ENCODE results near the genes CXorf51A and ENSG00000287585.

GRCh38 chrX:140070353-140070779 is 21.1 kb upstream of the ENSG00000230707 start:
- PRO-cap, 8 experiments: peak in 3 of 8 experiments; most common plus-strand start chrX:140070495 (in 3)

DNA sequence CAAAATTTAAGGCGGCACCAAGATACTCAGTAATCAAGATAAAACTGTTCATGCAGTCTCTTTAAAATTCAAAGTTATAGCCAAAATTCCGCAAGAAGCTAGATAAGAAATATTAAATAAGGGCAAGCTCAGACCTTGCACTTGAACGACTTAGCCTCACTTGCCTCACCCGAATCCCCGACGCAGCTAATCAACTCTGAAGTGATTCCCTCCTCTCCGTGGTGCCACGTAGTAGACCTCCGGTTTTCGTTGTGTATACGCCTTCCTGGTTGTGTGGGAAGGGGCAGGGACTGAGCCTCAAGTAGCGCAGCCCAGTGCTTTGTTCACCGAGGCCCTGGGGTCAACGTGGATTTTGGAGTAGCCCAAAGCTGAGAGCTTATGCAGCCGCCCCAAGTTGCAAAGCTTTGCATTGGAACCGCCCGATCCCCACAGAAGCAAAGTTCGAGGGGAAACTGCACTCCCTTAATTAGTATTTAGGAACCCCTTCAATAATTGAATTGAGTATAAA is 237.4 kb upstream of the SPANXB1 start:
- PRO-cap, 8 experiments: no peak in any of the 8 experiments

- PRO-cap, 8 experiments: no peak in any of the 8 experiments
Measured at GRCh38 chrX:140918537-140919049, 83.8 kb upstream of the SPANXB1 start.

DNA sequence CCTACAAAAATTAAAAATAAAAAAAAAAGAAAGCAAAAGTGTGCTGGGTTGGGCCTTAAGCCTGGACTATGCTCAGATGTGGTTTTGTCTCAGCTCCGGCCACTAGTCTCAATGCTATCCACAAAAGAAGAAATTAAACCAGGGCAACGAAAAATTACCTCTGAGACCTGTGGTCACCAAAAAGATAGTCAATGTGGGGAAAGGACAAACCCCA is 210.3 kb upstream of the MAGEC2 start:
- PRO-cap, 8 experiments: no peak in any of the 8 experiments

GRCh38 chrX:145631283-145631755 is 186.3 kb upstream of the SLITRK2 start:
- PRO-cap, 8 experiments: no peak in any of the 8 experiments

DNA sequence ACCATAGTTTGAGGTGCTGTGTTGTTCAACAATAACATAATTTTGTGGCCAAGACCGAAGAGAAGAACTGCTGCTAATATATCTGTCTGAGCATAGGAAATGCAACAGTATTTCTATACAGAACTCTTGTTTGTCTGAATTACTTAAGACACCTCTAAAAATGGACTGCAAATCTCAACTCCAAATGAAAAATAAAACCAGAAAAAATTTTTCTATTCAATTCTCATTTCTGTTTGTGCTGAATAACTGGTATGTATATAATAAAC is 69.3 kb upstream of the CXorf51B start:
- PRO-cap, 8 experiments: no peak in any of the 8 experiments

DNA sequence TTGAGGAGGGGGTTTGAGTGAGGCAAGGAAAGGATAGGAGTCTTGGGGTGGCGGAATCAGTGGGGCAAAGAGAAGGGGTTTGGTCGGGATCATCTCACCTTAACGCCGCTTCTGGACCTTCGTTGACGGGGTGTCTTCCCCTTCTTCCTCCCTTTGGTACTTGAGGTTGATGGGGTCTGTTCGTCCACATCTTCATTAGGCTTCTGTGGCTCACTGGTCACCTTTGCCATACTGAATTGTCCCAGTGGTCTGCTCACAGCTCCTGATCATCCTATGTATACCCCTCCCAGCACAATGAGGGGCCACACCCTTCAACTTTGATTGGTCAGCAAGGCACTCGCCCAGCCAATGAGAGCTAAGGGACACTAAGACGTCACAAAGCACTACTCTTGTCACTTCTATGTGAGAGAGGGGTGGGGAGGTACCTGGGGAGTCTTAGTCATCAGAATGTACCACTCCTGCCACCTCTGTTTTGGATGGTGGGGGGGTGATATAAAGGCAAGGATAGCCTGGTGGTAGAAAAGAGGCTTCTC is at the start of gene CXorf51A:
Gene CXorf51A (minus strand): TSS at position 251 of the 533 bp plus-strand sequence.
- PRO-cap, 8 experiments: no peak in any of the 8 experiments

DNA sequence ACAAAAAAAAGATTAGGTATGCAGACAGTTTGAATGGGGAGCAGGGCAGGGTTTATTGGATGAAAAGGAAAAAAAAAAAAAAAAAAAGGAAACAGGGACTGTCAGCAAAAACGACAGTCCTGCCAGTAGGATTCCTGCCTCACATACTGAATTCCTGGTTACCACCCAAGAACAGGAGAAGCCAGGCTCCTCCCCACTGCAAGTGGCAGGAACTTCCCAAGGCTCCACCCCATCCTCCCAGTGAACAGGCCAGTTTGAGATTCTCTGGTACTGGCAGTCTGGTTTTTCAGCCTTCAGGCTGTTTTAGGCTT is 360.0 kb upstream of the CXorf51A start:
- PRO-cap, 8 experiments: no peak in any of the 8 experiments

GRCh38 chrX:147876109-147876685 is 35.5 kb upstream of the FMR1 start:
- PRO-cap, 8 experiments: no peak in any of the 8 experiments

- PRO-cap, 8 experiments: no peak in any of the 8 experiments
Measured at GRCh38 chrX:147932237-147932743, 20.6 kb downstream of the FMR1 start.

GRCh38 chrX:147935122-147935548 is 23.4 kb downstream of the FMR1 start:
- PRO-cap, 8 experiments: peak in 4 of 8 experiments; most common plus-strand start chrX:147935283 (in 3)

DNA sequence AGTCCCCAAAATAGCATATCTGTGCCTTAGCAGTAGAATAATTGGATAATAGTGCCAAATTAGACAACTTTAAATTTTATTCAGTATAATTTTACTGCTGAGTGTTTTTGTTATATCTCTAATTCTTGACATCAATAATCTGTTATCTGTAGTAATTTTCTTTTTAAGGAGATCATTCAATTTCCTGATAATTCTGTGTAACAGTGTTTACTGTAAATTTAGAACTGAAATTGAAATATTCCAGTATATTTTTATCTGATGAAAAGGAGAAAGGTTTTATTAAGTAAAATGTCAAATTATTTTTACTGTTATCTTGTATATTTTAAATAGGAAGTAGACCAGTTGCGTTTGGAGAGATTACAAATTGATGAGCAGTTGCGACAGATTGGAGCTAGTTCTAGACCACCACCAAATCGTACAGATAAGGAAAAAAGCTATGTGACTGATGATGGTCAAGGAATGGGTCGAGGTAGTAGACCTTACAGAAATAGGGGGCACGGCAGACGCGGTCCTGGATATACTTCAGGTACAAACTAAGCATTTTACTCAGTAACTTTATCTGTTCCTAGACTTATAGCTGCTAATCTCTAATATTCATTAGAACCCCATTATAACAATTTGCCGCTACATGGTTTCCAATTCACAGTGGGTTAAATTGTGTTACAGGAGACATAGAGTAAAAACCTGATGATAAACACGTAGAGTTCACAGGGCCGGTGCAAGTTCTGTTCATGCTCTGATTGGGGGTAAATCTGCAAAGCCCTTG is 31.3 kb downstream of the FMR1 start:
- PRO-cap, 8 experiments: no peak in any of the 8 experiments

- PRO-cap, 8 experiments: no peak in any of the 8 experiments
Measured at GRCh38 chrX:148577283-148577684, 76.9 kb downstream of the AFF2 start.

DNA sequence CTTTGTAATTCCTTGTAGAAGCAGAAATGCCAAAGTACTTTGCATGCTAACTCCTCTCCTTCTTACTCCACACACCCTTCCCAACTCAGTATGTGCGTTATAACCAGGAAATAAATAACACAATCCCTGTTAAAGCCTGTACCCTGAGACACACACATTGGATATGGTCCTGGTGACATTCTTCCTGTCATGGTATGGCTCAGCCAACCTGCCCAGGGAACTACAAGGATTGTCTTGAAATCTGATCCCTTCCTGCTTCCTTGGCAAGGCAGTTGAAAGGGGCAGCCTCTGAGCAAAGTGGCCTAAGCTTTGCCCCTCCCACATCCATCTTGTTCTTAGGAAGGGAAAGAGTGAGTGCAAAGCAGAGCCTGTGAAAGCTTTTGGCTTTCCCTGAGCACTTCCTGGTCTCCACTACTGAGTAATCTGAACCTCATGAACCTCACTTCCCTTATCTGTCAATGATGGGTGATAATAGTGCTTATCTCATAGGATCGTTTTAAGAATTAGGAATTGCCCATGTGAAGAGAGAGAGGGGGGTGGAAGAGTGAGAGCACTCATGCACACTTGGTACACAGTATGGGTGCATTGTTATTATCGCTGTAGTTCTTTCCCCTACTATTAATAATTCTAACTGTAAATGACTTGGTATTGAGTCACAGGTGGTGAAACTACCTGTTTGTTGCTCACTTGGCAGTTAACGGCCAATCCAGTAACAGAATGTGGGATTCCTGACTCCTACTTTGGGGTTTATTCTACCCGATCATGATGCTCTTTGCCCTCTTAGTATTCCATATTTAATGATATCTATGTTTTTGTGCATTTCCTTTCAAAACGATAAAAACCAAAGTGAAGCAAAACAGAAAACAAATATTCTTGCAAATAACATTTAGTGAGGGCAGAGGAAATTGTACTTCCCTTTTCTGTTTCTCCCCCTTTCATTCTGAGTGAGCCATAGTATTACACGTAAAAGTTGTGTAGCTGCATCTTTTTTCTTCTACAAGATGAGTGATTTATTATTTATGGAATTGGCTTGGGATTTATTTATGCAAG is 109.5 kb downstream of the AFF2 start:
- PRO-cap, 8 experiments: no peak in any of the 8 experiments

DNA sequence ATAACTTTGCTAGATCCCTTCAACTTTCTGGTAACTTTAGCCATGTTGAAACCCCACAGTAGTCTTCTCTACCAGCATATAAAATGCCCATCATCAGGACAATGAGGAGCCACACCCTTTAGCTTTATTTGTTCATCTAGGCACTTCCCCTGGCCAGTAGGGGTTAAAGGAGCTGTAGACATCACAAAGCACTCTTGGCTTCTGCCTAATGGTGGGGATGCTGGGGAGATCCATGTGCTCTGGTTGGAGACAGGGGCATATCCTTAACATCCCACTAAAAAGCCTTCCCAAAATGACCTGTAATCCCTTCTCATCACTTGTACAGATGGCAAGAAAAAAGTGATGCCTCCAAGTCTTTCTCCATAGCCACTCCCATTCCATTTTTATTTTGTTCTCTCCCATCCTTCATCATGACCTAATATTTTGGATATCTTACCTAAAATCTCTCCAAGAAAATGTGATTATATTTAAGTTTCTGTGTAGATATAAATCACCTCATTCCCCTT is at the start of gene ENSG00000287585:
Gene ENSG00000287585 (minus strand): TSS at position 73 of the 506 bp plus-strand sequence.
- PRO-cap, 8 experiments: no peak in any of the 8 experiments

- PRO-cap, 8 experiments: peak in 7 of 8 experiments; most common plus-strand start chrX:149503770 (in 7); most common minus-strand start chrX:149503591 (in 4)
Measured at GRCh38 chrX:149503266-149503991, 1.7 kb downstream of the IDS start.

GRCh38 chrX:150480662-150481190 is 87.7 kb upstream of the MTM1 start:
- PRO-cap, 8 experiments: no peak in any of the 8 experiments

GRCh38 chrX:150694201-150694607 is 1.0 kb downstream of the MTMR1 start:
- PRO-cap, 8 experiments: peak in 7 of 8 experiments; most common plus-strand start chrX:150694370 (in 3); most common minus-strand start chrX:150694344 (in 7)

- PRO-cap, 8 experiments: no peak in any of the 8 experiments
Measured at GRCh38 chrX:150703823-150704660, 10.8 kb downstream of the MTMR1 start.

DNA sequence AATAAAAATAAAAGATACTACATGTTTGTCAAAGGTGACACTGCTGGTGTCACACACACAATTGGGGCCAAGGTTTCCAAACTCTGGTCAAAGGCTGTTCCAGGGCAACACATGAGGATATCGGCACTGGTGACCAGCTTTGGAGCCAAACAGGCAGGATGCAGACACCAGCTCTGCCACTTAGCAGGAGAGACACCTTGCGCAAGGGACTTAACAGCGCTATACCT is 52.3 kb downstream of the CD99L2 start:
- PRO-cap, 8 experiments: no peak in any of the 8 experiments

All from peripheral blood mononuclear cell (primary cell).